Measurements from ENCODE around the gene NUP50.

DNA sequence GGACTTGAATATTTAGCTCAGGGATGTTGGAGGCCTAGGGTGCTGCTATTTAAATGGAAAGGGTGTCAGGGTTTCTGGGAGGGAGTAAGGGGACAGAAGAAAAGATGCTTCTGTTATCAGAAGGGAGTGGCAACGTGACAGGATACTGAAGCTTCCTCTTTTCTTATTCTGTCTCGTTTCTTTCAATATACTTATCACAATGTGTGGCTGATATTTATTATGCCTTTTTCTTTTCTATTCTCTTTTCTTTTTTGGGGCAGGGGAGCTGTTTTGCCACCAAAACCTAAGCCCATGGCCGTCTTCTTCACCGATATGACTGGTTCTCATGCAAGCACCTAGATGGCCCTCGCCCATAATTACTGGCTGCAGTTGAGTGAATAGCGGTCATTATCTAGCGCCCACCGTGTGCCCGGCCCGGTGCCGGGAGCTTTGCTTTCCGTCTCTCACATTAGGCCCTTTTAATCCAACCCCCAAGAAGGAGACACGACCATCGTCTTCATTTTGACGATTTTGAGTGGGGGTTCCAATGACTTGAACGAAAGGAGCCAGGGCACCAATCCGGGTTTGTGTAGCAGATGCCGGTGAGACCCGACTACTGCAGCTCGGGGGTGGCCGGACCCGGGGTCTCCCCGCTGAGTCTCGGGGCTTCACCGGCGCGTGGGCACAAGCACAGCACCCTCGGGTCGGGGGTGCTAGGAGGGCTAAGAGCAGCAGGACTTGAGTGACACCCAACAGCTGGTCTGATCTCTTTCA, 622 bp upstream of the SAMM50 start:
- PRO-cap: no peak

GRCh38 chr22:44023535-44023830, 619 bp upstream of the PARVB start:
- PRO-cap: no peak

GRCh38 chr22:44025451-44026537, 1.7 kb downstream of the PARVB start:
- PRO-cap: no peak

GRCh38 chr22:44199751-44200316, 19.1 kb downstream of the PARVG start:
- PRO-cap: no peak

DNA sequence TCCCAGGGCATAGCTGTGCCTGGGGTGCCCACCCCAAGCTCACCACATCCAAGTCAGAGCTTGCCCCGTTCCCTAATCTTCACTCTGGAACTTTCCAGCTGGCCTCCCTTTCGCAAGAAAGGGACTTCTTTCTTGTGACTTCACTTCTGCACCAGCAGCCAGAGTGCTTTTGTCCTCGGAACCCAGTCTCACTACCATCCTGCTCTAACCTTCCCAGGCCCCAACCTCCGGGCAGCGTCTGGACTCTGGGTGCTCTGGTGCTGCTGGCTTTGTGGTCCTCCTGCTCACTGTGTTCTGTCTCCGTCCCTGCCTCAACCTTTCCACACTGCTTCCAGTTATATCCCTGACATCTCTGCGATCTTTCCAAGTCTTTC, 30.9 kb downstream of the PARVG start:
- PRO-cap: no peak

- PRO-cap: no peak
These were observed 18.2 kb upstream of the SHISAL1 start for GRCh38 chr22:44330548-44331779.

DNA sequence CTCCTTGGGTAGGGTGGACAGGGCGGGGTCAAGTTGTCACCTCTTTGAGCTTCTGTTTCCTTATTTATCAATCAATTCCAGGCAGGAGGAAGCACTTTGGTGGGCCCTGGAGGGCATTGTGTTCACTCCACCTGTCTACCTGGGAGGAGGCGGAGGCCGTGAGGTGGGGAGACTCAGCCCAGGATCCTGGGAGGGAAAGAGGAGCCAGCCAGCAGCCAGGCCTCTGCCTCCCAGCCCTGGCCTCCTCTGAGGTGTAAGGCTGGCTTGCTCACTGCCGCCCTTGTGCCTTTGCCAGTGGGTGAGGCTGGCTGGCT, 25.5 kb upstream of the SHISAL1 start:
- PRO-cap: no peak

DNA sequence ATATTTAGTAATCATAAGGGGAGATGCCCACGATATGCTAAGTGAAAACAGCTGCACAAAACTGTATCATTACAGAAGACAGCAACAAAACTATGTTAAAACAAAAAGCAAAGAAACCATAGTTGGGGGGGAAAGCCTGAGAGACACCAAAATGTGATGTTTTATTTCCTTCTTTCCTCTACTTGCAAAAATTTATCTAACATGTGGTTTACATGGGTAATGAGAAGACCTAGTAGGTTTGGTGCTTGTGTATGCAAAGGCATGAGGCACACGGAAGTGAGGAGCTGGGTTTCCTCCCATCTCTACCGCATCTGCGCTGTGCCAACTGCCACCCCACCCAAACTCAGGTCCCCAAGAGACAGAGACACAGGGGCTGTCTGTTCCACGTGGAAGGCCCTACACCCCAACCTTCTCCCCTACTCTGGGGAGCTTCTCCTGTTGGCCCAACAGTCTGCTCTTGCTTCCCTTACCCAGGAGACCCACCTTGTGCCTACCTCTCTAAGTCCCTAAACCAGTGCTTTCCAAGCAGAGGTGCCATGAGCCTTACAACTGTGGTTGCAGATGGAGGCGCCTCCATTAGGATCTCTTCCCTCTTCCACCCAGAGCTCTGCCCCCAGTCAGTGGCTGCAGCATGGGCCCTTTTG, 4.8 kb downstream of the RTL6 start:
- PRO-cap: no peak

- PRO-cap: no peak
These were observed 17.4 kb upstream of the PRR5 start for GRCh38 chr22:44684410-44685273.

DNA sequence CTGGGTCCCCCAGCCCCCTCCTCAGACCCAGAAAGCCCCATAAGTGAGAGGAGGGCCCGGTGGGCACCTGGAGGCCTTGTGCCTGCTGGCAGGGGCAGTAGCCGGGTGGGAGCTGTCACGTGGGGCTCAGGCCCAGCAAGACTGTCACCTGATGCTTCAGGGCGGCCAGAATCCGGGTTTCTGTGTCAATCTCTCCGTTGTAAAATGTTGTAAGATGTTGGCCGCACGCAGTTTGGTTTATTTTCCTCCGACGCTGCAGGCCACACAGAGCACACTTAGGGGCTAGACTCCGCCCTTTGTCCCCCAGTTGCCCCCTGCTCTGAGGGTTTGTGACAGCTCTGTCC, 3.5 kb upstream of the PRR5 start:
- PRO-cap: no peak

DNA sequence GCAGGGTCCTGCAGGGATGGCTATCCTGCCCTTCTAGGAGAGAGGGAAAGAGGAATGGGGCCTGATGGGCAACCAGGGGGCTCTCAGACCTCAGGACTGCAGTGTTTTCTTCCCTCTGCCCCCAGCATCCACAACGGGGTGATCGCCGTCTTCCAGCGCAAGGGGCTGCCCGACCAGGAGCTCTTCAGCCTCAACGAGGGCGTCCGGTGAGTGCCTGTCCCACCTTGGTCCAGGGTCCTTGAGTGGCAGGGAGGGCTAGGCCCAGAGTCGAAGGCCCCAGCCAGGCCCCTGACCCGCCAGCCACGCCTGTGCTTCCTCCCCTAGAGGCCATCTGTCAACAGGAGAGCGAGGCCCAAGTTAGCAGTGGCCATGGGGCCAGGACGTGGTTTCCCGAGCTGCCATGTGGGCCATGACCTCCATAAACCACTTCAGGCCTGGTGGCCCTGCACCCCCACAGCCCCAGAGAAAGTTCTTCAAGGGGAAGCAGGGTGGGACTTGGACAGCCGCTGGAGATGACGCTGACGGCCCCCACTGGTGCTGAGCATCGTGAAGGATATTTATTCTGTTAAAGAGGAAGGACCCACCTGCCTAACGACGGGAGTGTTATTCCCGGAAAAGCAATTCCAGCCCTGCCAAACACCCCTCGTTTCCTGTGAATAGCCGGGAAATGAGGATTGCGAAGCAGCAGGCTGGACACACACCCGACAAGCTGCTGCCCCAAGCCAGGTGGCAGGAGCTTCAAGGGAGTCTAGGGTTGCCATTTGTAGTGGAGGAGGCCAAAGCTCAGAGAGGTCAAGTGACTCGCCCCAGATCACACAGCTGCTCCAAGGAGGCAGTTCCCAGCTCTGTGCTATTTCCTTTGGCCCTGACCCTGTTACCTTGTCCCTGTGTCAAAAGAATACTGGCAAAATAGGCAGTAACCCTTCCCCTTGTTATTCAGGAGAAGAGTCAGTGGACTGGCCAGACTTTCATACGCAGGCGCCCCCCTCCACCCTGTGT, 12.8 kb downstream of the PRR5 start:
- PRO-cap: no peak

GRCh38 chr22:44865479-44865678, 113.0 kb downstream of the ARHGAP8 start:
- PRO-cap: no peak

DNA sequence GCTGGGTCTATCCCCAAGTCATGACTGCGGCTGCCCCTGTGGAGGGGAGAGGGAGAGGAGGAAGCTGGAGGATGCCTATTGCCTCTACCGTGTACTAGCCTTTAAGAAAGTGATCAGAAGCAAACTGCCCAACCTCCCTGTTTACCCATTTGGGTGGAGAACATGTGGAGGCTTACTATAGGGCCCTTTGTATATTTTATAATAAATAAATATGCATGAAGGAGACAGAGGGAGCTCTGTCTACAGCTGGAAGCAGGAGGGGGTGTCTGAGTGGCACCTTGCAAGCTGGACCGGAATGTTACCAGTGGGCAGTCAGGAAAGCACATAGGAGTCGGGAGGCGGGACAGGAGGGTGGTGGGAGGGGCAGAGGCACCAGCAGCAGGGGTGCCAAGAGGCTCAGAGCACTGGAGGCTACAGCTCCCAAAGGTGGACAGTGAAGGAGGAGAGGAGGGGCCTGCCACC, 79.6 kb downstream of the PHF21B start:
- PRO-cap: no peak

- PRO-cap: no peak
These were observed 37.4 kb downstream of the PHF21B start for GRCh38 chr22:44972215-44972957.

- PRO-cap: no peak
These were observed 23.3 kb upstream of the NUP50 start for GRCh38 chr22:45140223-45140944.

DNA sequence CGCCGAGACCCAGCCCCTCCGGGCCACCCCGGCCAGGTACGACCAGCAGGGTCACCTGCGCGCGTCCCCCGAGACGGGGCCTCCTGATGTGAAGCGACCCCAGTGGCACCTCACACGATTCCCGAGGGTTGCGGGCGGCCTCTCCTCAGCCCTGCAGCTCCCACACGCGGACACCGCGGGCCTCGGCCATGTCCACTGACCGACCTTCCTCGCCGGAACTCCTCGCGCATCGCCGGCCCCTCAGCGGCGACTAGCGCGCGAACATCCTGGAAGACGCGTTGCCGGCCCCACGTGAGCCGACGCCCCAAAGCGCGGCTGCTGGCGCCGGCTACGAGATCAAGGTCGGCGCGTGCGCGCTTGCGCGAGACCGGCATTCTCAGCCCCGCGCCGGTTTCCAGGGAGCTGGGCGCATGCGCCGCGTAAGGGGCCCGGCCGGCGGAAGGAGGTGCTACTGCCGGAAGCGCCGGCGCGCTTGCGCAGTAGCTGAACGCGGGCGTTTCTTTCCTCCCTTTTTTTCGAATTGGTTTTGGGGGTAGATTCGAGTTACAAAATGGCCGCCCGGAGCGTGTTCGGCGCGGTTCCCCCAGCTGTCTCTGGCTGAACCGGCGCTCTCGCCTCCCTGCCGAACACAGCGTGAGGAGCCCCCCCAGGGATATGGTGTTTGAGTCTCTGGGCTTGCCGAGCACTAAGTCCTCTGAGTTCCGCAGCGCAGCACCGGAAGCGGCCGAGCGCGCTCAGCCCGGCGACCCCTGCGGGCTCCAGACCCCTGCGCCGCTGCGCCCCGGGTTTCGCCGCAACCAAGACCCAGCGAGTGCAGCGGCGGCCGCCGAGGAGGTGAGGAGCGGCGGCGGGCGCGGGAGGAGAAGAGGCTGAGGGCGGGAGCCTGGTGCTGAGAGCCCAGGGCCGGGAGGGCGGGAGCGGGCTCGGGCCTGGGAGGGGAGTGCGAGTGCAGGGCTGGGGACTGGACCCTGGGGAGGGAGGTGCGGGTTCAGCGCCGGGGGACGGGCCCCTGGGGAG, at the start of gene NUP50:
Gene NUP50, plus strand, starts transcription at position 463 of the 1,017 bp plus-strand sequence.
- PRO-cap: unidirectional peak, minus-strand start at position 252 of the sequence; unidirectional peak, minus-strand start at position 338 of the sequence; unidirectional peak, minus-strand start at position 396 of the sequence

DNA sequence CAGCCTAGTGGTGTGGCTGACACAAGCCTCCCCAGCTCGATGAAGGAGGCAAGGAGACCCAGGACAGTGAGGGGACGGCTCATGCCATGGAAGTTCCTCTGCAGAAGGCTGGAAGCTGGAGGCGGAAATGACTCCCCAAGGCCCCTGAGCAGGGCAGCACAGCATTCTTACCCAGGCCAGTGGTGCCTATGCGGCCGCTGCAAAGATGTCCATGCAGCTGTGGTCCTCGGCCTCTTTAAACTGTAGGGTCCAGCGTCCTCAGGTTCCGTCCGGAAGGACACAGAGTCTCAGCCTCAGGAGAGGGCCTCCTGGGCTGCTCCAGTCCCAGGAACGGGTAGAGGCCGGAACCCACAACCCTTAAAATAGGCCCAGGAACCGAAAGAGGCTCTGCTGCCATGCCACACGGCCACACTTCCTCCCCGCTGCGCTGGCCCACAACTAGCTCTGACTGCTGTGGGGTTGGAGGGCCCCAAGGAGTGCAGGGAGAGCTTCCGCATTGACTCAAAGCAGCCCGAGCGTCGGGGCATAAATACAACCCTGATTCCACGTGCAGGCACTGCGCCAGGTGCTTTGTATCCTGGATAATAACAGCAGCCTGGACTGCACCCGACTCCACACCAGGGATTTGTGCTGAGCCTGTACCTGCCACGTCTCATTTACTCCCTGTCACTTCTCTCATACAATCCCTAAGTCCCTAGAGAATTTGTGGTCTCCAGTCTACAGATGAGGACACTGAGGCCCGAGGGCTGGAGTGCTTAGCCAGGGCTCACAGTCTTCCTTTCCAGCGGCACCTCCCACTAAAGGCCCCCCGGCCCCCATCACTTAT, 5.4 kb downstream of the KIAA0930 start:
- PRO-cap: no peak

DNA sequence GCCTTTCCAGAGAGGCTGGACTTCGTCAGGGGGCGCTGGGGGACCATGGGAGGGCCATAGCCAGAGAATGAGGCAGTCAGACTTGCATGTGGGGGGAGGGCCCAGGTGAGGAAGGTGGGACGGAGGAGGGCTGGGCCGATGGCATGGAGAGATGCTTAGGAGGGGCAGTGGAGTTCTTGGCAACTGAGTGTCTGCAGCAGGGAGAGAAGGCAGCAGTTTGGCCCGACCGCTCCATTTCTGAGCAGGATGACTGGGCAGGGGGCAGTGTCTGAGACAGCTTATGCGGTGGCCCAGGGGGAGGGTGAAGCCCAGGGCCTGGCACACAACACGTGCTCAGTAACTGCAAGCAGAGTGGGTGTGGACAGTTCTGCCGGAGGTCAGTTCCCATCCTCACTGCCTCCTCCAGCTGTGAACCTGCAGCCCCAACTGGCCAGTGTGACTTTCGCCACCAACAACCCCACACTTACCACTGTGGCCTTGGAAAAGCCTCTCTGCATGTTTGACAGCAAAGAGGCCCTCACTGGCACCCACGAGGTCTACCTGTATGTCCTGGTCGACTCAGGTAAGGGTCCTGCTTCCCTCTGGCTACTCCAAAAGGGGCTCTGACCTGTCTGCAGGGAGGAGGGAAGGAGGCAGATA, 905 bp downstream of the UPK3A start:
- PRO-cap: no peak

- PRO-cap: no peak
These were observed 6.0 kb downstream of the UPK3A start for GRCh38 chr22:45290627-45291194.

DNA sequence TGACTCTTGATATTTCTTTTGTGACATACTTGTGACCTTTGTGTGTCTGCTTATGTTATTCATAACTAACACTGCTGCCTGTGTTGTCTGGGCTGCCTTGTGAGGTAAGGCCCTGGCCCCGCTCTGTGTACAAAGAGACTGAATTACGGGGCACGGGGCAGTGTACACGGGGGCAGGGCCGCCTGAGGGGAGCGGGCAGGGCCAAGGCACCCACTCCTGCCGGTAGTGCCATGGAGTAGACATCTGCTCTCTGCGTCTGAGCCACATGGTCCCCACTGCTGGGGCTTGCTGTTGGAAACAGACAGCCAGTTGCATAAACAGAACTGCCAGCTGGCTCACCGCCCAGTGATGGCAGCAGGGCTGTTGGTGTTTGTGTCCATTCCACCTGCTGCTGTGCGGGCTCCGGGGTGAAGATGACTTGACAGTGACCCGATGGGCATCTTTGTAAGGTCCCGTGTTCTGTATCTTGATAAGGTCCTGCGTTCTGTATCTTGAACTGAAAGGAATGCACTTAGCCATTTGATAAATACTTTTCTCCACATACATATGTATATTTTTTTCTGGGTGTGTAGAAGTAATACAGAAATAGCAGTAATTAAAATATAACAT, 19.9 kb downstream of the FAM118A start:
- PRO-cap: no peak